Metanephros (tissue), 2 donors: Measurements from ENCODE around the gene DNER.

DNA sequence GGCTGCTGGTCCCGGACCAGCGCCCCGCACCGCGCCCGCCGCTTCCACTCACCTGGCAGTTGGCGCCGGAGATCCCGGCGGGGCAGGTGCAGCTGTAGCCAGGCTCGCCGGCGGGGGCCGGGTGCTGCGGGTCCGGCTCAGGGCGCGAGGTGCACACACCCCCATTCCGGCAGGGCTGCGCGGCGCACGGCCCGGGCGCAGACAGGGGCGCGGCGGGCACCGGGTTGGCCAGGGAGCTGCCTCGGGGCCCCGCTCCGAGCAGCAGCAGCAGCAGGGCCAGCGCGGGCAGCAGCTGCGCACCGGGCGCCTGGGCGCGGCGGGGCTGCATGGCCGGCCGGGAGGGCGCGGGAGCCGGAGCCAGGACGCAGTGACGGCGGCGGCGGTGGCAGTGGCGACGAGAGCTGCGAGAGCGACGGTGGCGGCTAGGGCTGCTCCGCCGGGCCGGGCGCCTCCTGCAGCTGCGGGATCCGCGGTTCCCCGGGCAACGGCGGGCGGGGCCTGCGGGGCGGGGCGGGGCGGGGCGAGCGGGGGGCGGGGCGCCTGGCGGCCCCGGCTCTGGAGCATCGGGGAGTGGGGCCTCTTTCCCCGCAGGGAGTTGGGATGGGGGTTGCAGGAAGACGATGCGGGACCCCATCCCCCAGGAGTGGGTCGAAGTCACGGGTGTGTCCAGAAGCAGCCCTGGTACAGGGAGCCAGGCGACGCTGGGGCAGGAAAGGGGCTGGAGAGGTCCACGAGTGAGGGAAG lies at the start of gene DNER:
Gene DNER, minus strand, starts transcription at position 460 of the 744 bp plus-strand sequence.
- RAMPAGE, long total RNA = no peak

GRCh38 chr2:230067695-230068424 lies 864 bp downstream of the SLC16A14 start:
- RAMPAGE, long total RNA = no peak

- RAMPAGE, long total RNA = no peak
These were observed 2.3 kb downstream of the SP110 start for GRCh38 chr2:230217421-230217899.

GRCh38 chr2:230226258-230226747 lies 767 bp downstream of the SP140 start:
- RAMPAGE, long total RNA = no peak

- RAMPAGE, long total RNA = no peak
These were observed 36.8 kb downstream of the SP140 start for GRCh38 chr2:230262322-230262779.

DNA sequence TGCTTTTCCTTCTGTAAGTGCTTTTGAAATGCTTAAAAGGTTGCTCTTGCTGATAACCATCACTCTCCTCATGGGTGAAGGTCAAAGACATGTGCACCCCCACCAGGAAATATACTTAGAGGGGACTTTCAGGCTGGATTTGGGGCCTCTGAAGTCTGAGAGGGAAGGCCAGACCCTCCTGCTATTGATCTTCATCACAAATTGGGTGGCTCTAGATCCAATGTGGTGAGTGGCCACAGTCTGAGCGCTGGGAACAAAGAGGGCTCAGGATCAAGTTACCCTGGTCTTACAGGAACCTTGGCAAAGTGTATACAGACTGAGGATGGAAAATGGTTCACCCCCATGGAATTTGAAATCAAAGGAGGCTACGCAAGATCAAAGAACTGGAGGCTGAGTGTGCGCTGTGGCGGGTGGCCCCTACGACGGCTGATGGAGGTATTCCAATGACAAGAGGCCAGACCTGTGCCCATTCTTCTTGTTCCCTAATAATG lies 24.2 kb upstream of the SP100 start:
- RAMPAGE, long total RNA = no peak

- RAMPAGE, long total RNA = no peak
These were observed 23.7 kb downstream of the SP100 start for GRCh38 chr2:230439667-230440083.

DNA sequence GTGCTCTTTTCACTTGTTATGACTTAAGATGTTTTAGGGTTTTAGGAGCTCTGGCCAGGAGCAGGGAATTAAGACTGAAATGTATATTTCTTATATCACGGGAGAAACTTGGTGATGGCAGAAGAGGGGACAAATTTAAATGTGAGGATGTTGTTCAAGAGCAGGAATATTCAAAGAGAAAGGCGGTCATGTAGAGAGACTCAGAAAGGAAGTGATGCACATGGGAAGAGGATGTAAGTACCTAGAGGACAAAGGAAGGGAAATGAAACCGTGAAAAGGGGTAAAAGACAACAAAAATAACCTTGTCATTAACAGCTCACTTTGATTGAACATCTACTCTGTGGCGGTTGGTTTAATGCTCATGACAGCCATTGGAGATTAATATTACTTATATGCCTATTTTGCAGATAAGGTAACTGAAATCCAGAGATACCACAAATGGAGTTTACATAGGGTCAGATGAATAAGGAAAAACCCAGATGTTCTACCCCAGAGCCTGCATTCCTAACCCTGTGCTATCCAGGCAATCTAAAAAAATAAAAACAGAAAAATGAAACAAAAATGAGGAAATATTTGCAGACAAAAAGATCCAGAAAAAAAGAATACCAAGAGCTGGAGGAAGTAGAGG lies 32.1 kb downstream of the SP100 start:
- RAMPAGE, long total RNA = no peak

DNA sequence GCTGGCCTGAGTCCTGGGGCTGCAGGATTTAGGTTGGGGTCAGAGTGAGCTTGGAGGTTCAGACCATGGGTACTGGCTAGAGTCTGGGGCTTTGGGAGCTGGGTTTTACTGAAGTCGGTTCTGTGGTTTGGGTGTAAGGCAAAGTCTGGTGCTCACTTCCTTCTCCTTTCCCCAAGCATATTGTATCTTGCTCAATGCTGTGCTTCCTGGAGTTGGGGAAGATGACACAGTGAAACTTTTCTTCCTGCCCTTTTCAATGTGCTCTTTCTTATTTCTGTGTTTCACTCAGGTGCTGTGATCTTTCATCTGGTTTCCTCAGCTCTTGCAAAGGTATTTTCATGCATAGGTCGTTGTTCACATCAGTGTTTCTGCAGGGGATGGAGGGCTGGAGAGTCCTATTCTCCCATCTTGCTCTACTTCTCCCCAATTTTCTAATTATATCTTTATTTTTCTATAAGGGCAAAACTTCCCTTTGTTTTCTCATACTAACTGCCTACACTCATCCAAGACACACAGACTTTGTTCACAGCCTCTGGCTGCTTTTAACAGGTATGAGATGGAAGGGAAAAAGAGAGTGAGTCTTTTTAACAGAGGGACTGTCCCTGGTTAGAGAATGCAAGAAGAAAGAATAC lies 41.5 kb downstream of the SP100 start:
- RAMPAGE, long total RNA = no peak

GRCh38 chr2:230463895-230464346 lies 47.9 kb downstream of the SP100 start:
- RAMPAGE, long total RNA = no peak

DNA sequence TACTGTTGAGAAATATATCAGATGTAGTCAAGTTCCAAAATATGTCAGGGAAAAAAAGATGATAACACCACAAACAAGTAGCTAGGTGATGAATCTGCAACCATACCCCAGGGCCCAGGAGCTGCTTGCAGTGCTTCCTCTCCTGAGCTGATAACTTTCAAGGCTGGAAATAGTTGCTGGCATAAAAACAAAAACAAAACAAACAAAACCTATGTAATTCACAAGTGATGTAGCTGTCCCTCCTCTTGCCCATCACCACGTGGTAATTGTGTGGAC lies 82.6 kb downstream of the SP100 start:
- RAMPAGE, long total RNA = no peak

DNA sequence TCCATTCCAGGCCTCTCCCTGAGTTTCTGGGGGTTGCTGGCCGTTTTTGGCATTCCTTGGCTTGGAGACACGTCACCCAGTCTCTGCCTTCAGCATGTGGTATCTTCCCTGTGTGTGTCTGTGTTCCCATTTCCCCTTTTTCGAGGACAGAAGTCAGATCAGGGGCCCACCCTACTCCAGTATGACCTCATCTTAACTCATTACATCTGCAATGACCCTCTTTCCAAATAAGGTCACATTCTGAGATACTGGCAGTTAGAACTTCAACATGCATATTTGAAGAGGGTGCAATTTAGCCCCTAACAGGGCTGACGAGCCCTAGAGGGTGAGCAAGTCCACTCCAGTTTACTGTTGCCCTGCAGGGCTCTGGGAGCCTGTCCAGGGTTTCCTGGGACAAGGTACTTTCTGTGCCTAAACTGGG lies 45.4 kb upstream of the CAB39 start:
- RAMPAGE, long total RNA = no peak

DNA sequence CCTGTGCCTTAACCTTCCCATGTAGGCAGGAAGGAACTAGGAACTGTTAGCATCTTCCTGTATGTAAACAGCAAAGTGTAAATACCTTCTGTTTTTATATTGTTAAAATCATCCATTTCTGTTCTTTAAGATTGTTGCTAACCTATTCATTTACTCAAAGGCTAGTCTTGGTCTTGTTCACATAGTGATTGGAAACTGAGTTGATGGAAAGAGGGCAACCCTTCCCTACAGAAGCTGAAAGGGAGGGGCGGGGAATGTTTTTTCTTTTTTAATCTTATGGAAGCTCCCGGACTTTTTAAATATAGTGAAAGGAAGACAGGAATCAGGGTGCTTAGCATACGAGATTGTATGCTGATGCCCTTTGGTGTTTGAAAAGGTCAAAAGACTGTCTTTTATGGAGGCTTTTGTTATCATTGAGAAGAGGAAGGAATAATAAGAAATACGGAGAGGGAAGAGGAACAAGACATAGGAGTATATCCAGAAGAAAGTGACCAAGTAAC lies 14.0 kb downstream of the CAB39 start:
- RAMPAGE, long total RNA = no peak

- RAMPAGE, long total RNA = no peak
These were observed 25.1 kb downstream of the CAB39 start for GRCh38 chr2:230737696-230738199.

DNA sequence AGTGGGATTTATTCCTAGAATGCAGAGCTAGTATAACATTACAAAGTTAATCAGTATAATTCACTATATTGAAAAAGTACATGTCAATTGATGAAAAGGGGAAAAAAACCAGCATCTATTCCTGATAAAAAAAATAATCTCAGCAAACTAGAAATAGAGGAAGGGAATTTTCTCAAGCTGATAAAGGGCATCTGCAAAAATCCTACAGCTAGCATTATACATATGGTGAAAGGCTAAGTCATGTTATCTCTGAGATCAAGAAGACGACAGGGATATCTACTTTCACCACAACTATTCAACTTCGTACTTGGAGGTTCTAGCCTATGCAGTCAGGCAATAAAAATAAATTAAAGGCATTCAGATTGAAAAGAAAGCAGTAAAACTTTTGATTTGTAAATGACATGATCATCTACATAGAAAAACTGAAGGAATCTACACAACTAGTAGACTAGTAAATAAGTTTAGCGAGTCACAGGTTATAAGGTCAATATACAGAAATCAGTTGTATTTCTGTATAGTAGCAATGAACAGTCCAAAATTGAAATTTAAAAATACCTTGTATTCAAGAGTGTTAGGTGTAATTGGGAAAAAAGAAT lies 58.2 kb downstream of the CAB39 start:
- RAMPAGE, long total RNA = no peak

GRCh38 chr2:230779575-230780329 lies 67.1 kb downstream of the CAB39 start:
- RAMPAGE, long total RNA = no peak

DNA sequence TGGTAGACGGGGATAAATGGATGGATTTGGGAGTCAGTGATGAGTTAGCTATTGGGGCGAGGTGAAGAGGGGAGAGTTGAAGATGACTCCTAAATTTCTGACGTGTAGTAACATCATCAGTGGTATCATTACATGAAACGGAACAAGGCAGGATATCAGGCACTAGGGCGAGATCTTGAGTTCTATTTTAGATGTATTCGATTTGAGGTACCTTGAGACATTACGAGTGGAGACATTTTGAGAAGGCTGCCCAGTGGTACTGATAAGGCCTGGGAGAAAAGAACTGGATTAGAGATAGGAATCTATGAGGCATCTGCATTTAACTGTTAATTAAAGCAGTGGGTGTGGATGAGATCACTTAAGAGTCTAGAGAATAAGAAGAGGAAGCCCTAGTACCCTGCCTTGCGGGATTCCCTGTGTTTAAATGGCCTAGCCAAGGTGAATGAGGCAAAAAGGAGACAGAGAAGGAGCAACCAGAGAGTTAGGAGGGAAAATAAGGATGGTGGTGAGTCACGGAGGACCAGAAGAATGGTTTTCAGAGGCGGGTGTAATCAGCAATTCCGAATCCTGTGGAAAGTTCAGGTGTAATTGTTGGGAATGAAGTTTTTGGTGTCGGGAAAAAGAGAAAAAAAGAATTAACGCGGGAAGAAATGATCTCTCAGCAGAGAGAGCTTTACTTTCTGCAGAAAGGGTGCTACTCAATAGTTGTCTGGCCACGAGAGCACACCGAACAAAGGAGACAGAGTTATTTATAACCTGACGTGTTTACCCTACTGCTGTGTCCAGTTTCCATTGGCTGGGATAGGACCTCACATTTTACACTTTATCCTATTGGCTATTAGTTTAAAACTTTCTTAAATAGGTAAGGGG lies 71.7 kb downstream of the CAB39 start:
- RAMPAGE, long total RNA = no peak

DNA sequence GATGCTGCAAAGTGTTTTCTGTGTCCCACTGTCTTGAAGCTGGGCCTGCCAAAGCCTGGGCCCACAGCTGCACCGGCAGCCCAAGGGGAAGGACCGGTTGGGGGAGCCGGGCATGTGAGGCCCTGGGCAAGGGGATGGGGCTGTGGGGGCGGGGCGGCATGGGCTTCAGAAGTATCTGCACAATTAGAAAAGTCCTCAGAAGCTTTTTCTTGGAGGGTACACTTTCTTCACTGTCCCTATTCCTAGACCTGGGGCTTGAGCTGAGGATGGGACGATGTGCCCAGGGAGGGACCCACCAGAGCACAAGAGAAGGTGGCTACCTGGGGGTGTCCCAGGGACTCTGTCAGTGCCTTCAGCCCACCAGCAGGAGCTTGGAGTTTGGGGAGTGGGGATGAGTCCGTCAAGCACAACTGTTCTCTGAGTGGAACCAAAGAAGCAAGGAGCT lies 13.6 kb downstream of the ITM2C start:
- RAMPAGE, long total RNA = no peak

DNA sequence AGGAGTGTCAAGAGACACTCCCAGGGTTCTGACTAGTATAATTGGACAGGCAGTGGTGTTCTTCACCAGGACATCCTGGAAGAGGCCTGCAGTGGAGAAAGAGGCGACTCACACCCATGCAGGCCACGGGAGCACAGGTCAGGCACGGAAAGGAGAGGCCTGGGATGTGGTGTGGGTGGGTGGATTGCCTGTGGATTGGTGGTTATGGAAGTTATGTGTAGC lies 14.1 kb upstream of the SPATA3 start:
- RAMPAGE, long total RNA = no peak

DNA sequence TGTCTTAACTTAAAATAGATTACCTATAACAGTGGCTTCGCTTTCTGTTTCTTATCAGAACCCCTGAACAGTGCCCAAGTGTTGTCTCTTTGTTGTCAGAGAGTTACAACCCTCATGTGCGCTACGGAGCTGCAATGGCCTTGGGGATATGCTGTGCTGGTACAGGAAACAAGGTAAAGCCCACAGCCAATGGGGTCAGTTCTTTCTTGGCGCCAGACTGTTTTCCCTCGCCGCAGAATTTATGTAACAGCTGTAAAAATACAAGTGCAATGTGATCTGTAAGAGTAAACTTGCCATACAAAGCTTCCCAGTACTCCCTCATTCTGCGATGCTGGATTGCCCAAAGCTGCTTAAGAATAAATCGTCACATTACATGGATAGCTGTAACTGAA lies 13.8 kb upstream of the HTR2B start:
- RAMPAGE, long total RNA = no peak